Subcutaneous adipose tissue (tissue), 3 donors: ENCODE measurements around a stretch of chr2.

- PRO-cap = no peak
- RAMPAGE, long total RNA, 3 experiments = no peak in any of the 3 experiments
Measured at GRCh38 chr2:38810525-38811012, 32.6 kb downstream of the GEMIN6 start.

DNA sequence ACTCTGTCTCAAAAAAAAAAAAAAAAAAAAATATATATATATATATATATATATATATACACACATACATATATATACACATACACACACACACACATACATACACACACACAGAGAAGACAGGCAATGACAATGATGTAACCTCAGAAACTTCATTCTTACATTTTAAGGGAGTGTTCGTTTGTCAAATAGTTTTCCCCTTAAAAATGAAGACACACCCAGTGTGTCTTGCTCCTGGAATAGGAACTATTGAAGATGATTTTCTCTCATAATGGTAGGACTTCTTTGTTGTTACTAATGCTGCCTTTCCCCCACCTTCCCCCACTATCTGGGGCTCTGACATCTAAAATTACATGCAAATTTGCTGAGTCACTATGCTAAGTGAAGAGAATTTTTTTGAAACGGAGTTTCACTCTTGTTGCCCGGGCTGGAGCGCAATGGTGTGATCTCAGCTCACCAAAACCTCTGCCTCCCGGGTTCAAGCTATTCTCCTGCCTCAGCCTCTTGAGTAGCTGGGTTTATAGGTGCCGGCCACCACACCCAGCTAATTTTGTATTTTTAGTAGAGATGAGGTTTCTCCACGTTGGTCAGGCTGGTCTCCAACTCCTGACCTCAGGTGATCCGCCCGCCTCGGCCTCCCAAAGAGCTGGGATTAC is 48.1 kb downstream of the DHX57 start:
- PRO-cap = no peak
- RAMPAGE, long total RNA, 3 experiments = no peak in any of the 3 experiments

GRCh38 chr2:38995125-38995608 is 105.5 kb downstream of the ARHGEF33 start:
- PRO-cap = no peak
- RAMPAGE, long total RNA, 3 experiments = no peak in any of the 3 experiments

GRCh38 chr2:39120065-39120984 is 526 bp downstream of the SOS1 start:
- PRO-cap = bidirectional peak, plus-strand start at chr2:39120271, minus-strand start at chr2:39120184
- RAMPAGE, long total RNA, 3 experiments = start-site peak on the minus strand in 1 of 3 experiments, at chr2:39120364-39120484 at its widest, 6 reads per replicate

GRCh38 chr2:39128751-39129107 is 7.9 kb upstream of the SOS1 start:
- PRO-cap = no peak
- RAMPAGE, long total RNA, 3 experiments = no peak in any of the 3 experiments

DNA sequence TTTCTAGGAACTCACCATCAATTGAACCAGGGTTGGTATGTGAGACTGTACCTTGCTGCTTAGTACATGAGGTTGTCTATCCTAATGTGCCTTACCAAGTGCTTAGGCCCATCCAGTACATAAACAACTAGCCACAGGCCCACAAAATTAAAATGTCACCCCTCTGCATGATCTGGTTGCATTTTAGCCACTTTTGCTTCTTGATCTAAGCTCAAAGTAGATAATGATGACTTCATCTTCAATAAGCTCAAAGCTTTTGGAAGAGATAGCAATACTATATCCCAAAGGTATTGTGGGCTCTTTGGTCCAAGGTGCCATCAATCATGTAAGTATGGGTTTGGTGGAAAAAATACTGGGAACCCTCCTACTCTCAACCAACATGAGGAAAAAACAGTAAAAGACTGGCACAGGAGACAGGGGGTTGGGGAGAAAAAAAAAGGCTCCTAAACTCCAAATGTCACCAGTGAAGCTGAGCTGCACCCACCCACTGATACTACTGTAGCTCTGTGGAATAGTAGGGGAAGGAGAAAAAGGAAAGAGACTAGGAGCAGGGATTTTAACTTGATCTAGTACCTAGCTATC is 103.0 kb downstream of the MAP4K3 start:
- PRO-cap = no peak
- RAMPAGE, long total RNA, 3 experiments = no peak in any of the 3 experiments

DNA sequence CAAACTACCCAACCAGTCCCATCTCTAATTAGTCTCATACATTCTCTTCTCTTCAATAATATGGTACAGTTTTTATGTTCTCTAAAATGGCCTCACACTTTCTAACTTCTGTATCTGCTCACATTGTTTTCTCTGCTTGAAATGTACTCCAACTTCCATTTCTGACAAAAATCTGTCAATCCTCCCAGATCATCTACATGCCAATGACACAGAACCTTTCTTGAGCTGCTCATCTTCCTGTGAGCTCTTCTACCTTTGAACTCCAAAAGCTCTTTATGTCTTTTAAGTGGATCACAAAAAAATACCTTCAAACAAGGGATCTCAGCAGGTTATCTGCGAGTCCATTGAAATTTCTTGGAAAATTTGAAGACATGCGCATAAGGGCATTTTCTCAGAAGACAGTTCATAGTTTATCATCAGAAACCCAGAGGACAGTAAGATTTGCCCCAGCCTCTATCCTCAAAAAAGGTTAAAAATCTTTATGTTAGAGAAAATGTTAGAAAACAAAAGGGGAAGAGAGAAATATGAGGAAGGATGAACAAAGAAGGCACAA is 101.5 kb downstream of the MAP4K3 start:
- PRO-cap = no peak
- RAMPAGE, long total RNA, 3 experiments = no peak in any of the 3 experiments

DNA sequence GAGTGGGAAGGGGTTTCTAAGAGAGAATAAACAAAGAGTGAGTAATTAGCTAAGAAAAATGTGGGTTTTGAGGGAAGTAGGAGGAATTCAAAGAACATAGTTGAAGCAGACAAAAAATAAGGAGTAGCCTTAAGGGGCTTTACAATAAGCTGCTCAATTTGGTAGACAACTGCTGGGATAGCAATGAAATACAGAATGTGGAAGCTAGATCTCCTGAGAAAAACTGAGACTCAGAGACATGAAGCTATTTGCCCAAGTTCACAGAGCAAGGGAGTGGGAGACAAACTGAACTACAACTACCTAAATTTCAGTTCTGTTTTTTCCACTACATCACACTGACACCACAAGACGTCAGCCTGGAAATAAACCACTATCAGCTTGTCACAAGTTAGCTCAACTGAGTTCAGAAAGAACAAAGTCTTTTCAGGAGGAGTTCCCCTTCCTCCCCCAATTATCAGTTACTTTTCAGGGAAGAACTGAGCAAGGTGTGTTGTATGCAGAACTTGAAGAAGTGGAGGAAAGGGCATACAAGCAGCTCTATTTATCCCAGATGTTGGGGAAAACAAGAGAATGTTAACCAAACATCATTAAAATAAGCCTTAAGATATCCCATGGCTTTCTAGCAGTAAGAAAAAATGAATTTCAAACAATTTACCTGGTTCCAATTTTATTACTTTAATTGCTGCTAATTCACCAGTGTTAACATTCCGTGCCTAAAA is 59.5 kb downstream of the MAP4K3 start:
- PRO-cap = bidirectional peak, plus-strand start at position 406 of the sequence, minus-strand start at position 275 of the sequence
- RAMPAGE, long total RNA, 3 experiments = no peak in any of the 3 experiments

- PRO-cap = no peak
- RAMPAGE, long total RNA, 3 experiments = no peak in any of the 3 experiments
Measured at GRCh38 chr2:40367290-40368091, 84.4 kb downstream of the SLC8A1 start.

DNA sequence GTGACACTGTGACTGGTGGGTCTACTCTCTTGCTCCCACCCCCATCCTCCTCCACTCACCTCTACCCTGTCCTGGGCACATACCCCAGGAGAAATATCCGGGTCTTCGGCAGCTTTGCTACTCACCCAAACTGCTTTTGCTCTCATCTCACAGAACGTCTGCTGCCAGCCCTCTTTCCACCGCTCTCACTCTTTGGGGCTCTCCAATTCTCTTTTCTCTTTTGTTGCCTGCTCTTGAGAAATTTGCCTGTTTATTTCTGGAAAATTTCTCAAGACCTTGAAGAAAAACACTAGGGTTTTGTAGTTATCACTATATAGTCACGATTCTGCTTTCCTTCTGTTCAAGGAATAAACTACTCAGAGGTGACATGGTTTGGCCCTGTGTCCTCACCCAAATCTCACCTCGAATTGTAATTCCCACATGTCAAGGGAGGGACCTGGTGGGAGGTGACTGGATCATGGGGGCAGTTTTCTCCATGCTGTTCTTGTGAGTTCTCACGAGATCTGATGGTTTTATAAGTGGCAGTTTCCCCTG is 133.7 kb upstream of the PKDCC start:
- PRO-cap = bidirectional peak, plus-strand start at position 309 of the sequence, minus-strand start at position 194 of the sequence
- RAMPAGE, long total RNA, 3 experiments = no peak in any of the 3 experiments

DNA sequence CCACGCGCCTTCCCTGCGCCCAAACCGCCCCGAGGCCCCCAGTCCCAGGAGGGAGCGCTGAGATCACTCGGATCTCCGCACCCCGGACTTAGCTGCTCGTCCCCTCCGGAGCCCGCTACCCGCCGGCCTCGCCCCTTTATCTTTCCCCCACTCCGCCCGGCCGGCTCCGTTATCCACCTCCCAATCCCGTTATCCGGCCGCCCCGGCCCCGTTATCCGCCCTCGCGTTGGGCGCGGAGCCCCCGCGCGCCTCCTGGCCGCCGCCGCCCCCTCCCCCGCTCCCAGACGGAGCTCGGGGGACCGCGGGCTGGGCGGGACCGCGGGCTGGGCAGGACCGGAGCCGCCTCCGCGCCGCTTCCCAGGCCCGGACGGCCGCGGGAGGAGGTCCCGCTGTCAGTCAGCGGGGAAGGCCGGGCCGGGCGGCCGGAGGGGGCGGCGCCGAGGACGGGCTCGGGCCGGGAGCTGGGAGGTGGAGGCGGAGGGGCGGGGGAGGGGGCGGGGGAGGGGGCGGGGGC is 310 bp upstream of the PKDCC start:
- PRO-cap = bidirectional peak, plus-strand start outside the sequence, minus-strand start at position 286 of the sequence
- RAMPAGE, long total RNA, 3 experiments = no peak in any of the 3 experiments

- PRO-cap = bidirectional peak, plus-strand start at chr2:42049218, minus-strand start at chr2:42049042
- RAMPAGE, long total RNA, 3 experiments = no peak in any of the 3 experiments
Measured at GRCh38 chr2:42048495-42049462, 958 bp downstream of the PKDCC start.

- PRO-cap = bidirectional peak, plus-strand start at chr2:42050159, minus-strand start at chr2:42050058; unidirectional peak, plus-strand start at chr2:42050159; bidirectional peak, plus-strand start at chr2:42050191, minus-strand start at chr2:42050249; unidirectional peak, minus-strand start at chr2:42050500
- RAMPAGE, long total RNA, 3 experiments = no peak in any of the 3 experiments
Measured at GRCh38 chr2:42050093-42050588, 2.3 kb downstream of the PKDCC start.

DNA sequence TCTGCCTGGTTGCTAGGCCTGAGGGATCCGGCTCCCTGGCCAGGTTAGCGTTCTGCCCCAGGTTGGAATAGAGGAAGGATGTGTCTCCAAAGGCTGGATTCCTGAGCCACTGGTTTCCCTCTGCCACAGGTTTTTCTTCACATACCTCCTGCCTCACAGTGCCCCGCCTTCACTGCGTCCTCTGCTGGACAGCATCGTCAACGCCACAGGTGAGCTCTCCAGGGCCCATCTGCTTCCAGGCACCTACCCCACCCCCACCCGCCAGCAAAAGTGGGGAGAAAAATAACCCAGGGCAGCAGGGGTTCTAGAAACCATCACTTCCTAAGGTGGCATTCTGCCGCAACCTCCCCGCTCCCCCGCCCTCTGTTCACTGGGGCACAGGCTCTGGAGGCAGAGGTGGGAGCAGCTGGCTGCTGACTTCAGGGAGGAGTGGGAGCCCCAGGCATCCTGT is 7.0 kb downstream of the PKDCC start:
- PRO-cap = no peak
- RAMPAGE, long total RNA, 3 experiments = no peak in any of the 3 experiments

GRCh38 chr2:42060649-42060955 is 12.8 kb downstream of the PKDCC start:
- PRO-cap = no peak
- RAMPAGE, long total RNA, 3 experiments = no peak in any of the 3 experiments

- PRO-cap = no peak
- RAMPAGE, long total RNA, 3 experiments = no peak in any of the 3 experiments
Measured at GRCh38 chr2:42091960-42092785, 44.4 kb downstream of the PKDCC start.

- PRO-cap = no peak
- RAMPAGE, long total RNA, 3 experiments = no peak in any of the 3 experiments
Measured at GRCh38 chr2:42105193-42106001, 57.6 kb downstream of the PKDCC start.

- PRO-cap = unidirectional peak, plus-strand start at chr2:42360065
- RAMPAGE, long total RNA, 3 experiments = no peak in any of the 3 experiments
Measured at GRCh38 chr2:42359448-42360814, 1.1 kb downstream of the COX7A2L start.

DNA sequence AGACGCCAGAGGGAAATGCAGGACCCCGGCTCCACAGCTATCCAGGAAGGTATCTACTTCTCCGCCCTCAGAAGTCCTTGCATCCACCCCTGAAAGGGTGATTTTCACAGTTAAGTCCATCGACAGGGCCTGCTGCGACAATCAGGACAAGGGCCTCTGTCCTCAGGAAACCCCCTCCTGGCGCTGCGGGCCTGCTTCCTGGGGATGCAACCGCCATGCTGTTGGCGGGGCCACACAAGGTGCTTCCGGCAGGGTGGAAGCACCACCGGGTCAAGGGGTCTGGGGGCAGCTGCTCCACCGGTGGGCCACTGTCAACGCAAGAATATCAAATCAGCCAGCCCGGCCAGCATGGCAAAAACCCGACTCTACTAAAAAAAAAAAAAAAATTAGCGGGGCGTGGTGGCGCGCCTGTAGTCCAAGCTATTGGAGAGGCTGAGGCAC is 63.9 kb upstream of the COX7A2L start:
- PRO-cap = no peak
- RAMPAGE, long total RNA, 3 experiments = no peak in any of the 3 experiments

GRCh38 chr2:42618109-42618523 is 49.7 kb downstream of the MTA3 start:
- PRO-cap = no peak
- RAMPAGE, long total RNA, 3 experiments = no peak in any of the 3 experiments